Esophagus muscularis mucosa (tissue), 4 donors: ENCODE results near the genes ZNF519, ANKRD30B and ABHD3.

DNA sequence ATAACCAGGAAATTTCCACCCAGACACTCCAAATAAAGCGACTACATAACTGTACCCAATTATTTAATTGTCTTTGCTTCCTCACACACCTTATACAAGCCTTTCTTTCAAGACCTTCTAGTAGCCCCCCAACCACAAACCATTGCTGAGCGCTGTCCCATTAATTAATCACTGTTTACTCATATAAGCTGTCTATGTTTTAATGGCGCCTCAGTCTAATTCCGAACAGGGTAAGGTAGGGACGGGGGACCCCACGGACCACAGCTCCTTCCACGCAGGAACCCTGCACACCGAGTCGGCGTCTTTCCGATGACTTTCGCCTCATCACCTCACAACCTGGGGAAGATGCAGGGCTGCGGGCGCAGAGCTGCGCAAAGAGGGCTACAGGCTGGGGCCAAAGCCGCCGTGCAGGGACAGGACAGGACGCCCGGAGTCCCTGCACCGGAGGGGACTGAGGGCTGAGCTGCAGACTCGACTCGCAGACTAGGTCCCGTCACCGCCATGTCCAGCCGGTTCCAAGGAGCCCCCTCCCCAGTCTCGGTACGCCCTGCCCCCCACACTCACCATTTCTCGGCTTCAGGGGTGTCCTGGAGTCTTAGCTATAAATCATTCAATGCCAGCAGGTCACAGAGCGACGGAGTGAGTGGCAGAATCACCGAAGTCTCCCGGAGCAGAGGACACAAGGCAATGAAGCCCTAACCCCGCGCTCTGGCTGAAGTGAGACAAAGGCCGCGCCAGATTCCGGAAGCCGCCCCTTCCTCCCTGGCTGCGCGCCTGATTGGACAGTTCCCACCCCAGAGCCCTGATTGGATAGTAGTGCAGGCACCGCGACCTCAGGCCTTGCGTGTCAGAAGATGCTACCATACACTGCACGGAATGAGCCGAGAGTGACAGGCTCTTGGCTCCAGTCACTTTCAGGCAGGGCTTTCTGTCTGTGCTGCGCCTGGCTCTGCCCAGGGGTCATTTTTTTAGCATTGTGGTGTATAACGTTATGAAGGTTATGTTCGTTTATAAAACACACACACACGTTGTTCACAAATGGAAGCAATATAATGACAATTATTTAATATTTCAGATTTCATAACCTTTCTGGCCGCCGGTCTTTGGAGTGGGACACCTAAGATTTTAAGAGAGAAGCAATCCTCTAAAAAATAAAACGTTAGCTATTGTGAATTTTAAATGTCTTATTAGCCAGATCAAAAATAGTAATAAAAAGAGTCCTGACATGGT lies at the start of gene ZNF519:
Gene ZNF519 (minus strand): TSS at position 725 of the 1,230 bp plus-strand sequence.
- PRO-cap, result bidirectional peak, plus-strand start at position 863 of the sequence, minus-strand start at position 719 of the sequence
- RAMPAGE, long total RNA, 4 experiments, result start-site peak on the minus strand in 4 of 4 experiments, centred at positions 715 to 737 of the sequence, 43 to 94 reads per replicate

DNA sequence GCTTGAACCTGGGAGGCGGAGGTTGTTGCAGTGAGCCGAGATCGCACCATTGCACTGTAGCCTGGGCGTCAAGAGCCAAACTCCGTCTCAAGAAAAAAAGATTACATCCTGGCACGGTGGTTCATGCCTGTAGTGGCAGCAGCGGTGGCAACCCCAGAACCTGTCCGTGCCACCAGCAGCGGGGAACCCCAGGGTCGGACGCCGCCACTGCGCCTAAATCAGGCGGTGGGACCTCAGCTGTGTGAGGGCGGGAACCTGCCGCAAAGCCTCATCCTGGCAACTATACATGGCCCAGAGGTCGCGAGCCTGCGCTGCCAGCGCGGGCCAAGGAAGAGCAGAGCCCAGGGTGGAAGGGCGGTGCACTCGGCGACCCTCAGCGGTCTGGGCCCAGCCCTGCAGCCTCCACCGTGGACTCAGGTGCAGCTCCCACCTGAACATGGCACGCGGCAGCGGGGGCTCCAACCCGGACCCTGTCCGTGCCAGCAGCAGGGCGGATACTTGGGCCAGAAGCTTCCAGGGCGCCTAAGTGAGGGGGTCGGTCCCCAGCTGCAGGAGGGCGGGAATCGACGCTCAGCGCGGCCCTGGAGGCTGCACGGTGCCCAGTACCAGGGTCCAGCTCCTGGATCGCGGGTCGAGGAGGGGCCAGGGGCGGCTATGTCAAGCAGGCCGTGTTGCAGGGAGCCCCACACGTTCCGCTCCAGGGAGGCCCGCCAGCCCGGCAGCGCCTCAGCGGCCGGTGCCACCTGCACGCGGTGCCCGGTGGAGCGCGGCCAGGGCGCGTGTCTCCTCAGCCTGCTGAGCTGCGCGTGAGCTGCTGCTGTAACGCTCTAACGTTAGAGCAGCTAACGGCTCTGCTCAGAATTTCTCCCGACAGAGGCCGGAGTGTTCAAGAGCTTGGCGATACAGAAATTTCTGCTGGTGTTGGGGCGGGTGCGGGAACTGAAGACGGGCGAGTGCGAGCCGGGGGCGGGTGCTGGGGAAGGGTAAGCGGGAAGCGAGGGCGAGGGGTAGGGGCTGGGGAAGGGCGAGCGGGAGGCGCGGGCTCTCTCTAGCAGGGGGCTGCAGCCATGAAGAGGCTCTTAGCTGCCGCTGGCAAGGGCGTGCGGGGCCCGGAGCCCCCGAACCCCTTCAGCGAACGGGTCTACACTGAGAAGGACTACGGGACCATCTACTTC lies at the start of gene ANKRD30B:
Gene ANKRD30B (plus strand): TSS at position 820 of the 1,175 bp plus-strand sequence.
- PRO-cap, result no peak
- RAMPAGE, long total RNA, 4 experiments, result no peak in any of the 4 experiments

GRCh38 chr18:14921073-14921418 lies 173.1 kb downstream of the ANKRD30B start:
- PRO-cap, result no peak
- RAMPAGE, long total RNA, 4 experiments, result no peak in any of the 4 experiments

- PRO-cap, result no peak
- RAMPAGE, long total RNA, 4 experiments, result no peak in any of the 4 experiments
These were observed 449.6 kb downstream of the ANKRD30B start for GRCh38 chr18:15197436-15198060.

- PRO-cap, result no peak
- RAMPAGE, long total RNA, 4 experiments, result no peak in any of the 4 experiments
These were observed 129.1 kb downstream of the ROCK1 start for GRCh38 chr18:20982475-20982871.

GRCh38 chr18:21056753-21057429 lies 54.7 kb downstream of the ROCK1 start:
- PRO-cap, result no peak
- RAMPAGE, long total RNA, 4 experiments, result no peak in any of the 4 experiments

DNA sequence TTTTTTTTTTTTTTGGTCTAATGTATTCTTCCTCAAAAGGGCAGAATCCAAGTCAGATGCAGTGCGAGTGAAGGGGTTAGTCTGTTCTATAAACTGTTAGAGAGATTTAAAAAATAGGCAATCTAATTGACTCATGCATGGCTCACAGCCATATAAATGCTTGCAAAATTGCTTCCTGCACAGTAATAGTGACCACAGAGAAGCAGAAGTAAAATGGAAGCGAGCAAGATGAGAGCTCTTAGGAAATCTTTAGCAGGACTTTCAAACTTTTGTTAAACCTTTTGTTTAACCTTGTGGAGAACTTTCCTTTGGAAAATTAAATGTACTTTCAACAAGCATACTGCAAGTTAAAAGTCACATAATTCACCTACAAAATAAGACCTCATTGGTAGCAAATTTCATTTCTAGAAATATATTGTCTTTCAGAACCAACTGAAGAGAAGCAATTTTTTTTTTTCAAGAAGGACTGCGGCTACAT lies 52.4 kb upstream of the ROCK1 start:
- PRO-cap, result unidirectional peak, plus-strand start at position 205 of the sequence
- RAMPAGE, long total RNA, 4 experiments, result no peak in any of the 4 experiments

- PRO-cap, result no peak
- RAMPAGE, long total RNA, 4 experiments, result no peak in any of the 4 experiments
These were observed 82.0 kb downstream of the ESCO1 start for GRCh38 chr18:21518457-21518939.

DNA sequence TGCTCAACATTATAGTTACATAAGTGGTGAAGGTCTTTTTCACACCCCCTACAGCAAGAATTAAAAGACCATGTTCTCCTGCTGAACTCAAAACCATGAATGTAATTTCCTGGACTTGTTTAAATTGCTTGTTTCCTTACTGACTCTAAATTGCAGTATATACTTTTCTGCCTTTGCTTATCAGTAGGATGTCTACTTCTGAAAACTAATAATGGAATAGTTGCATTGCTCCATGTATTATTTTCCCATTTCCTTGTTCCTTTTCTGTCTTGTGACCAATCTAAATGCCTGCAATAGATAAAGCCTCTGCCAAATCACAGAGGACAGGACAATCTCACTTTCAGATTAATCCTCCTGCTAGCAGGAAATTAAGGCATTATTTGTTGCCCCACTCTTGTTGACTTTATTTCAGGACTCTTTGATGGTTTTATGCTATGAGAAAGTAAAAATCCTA lies 4.6 kb upstream of the ESCO1 start:
- PRO-cap, result no peak
- RAMPAGE, long total RNA, 4 experiments, result no peak in any of the 4 experiments

DNA sequence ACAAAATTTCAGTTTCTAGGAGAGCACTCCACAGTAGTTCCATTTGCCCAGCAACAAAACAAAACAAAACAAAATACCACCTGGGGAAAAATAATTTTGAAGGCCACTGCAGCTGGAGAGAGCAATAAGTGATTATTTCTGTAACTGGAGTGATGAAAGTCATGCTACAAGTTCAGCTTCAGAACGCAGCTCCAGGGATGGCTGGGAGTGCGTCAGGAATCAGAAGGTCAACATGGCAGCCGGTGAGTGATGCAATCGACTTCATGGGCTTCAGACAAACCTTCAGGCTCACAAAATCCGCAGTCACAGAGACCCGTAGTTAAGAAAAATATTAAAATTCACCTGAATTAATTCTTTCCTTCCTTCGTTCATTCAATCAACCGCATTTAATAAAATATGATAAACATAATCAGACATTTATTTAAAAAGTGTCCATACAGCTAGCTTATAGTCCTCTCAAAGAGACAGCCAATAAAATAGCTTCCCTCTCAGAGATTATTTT lies 40.9 kb downstream of the ABHD3 start:
- PRO-cap, result no peak
- RAMPAGE, long total RNA, 4 experiments, result no peak in any of the 4 experiments

DNA sequence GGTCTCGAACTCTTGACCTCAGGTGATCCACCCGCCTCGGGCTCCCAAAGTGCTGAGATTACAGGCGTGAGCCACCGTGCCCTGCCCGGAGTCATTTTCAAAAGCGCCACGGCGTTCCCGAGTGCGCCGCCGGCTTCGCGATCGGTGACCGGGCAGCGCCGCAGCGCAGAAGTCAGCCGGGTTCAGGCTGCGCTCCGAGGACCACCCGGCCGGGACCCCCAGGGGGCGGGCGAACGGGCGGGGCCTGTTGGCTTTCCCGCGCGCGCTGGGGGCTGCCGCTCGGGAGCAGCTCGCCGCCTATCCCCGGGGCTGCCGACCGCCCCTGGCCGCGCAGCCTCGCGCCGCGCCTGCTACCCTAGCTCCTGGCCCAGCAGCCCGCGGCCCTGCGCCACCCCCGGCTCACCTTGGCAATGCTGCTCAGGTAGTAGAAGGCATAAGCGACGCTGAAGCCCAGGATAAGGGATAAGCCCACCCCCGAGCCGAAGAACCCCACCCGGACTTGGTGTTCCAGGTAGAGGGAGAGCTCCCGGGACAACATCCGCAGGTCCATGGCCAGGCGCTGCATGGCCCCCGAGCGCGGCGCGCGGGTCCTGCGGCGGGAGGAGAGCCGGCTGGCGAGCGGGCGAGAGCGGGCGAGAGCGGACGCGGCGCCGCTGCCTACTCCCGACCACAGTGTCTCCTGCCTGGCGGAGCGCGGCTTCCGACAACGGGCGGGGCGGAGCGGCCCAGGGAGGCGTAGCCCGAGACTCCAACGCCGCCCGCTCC lies at the start of gene ABHD3:
Gene ABHD3 (minus strand): TSS at position 674 of the 765 bp plus-strand sequence.
- PRO-cap, result bidirectional peak, plus-strand start at position 434 of the sequence, minus-strand start at position 324 of the sequence; bidirectional peak, plus-strand start outside the sequence, minus-strand start at position 674 of the sequence
- RAMPAGE, long total RNA, 4 experiments, result no peak in any of the 4 experiments

DNA sequence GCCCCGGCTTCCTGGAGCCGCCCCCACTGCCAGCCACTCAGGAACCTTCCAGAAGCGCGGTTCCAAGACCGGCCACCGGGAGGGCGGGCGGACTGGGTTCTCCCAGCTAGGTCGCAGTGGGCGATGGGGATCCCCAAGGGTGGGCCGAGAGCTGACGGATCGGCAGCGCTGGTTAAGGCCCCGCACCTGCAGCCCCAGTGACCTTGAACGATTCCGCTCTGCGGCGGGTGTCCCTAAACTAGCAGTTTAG lies 217 bp upstream of the ABHD3 start:
- PRO-cap, result bidirectional peak, plus-strand start at position 51 of the sequence, minus-strand start outside the sequence
- RAMPAGE, long total RNA, 4 experiments, result start-site peak on the plus strand in 1 of 4 experiments, centred at position 63 of the sequence, 26 reads per replicate

DNA sequence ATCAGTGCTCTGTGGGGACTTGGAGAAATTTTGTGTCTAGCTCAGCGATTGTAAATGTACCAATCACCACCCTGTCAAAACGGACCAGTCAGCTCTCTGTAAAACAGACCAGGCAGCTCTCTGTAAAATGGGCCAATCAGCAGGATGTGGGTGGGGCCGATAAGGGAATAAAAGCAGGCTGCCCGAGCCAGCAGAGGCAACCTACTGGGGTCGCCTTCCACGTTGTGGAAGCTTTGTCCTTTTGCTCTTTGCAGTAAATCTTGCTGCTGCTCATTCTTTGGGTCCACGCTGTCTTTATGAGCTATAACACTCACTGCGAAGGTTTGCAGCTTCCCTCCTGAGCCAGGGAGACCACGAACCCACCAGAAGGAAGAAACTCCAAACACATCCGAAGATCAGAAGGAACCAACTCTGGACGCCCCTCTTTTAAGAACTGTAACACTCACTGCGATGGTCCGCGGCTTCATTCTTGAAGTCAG lies 2.7 kb upstream of the ABHD3 start:
- PRO-cap, result no peak
- RAMPAGE, long total RNA, 4 experiments, result no peak in any of the 4 experiments

DNA sequence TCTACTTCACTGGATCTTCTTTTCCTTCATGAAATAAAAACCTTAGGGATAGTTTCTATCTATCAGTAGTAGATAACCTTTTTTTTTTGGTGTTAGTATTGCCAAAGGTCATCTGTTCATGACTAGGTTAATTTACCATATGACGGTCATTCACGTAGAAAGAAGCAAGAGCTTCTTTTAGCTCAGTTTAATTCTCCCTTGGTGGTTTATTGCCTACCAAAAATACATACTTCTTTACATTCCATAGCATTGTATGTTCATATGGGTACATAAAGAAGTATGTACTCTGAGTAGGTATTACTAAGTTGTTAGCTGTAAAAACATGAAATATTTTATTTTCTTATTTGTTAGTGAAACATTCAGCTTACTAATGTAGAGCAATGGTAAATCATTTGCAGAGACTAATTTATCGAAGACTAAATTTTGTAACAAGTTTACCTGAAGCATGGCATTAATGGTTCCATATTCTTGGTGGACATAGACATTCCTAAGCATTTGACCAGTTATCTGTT lies 88.3 kb downstream of the MIB1 start:
- PRO-cap, result no peak
- RAMPAGE, long total RNA, 4 experiments, result no peak in any of the 4 experiments

- PRO-cap, result no peak
- RAMPAGE, long total RNA, 4 experiments, result no peak in any of the 4 experiments
These were observed 127.3 kb downstream of the MIB1 start for GRCh38 chr18:21867567-21868666.

DNA sequence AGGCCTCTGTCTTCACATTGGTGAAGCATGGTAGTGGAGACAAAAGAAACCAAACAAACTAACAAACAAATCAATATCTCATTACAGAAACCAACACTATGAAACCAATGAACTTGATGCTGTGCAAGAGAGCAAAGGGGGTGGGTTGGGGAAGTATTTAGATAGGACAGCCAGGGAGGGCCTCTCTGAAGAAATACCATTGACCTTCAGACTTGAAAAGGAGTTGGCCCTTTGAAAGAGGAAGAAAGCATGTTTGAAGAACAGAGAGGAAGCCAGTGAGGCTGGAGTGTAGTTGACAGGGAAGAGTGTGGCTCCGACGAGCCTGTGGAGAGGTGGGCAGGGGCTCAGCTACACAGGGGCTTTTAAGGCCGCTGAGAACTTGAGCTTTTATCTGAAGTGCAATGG lies 151.0 kb upstream of the GATA6 start:
- PRO-cap, result no peak
- RAMPAGE, long total RNA, 4 experiments, result no peak in any of the 4 experiments

DNA sequence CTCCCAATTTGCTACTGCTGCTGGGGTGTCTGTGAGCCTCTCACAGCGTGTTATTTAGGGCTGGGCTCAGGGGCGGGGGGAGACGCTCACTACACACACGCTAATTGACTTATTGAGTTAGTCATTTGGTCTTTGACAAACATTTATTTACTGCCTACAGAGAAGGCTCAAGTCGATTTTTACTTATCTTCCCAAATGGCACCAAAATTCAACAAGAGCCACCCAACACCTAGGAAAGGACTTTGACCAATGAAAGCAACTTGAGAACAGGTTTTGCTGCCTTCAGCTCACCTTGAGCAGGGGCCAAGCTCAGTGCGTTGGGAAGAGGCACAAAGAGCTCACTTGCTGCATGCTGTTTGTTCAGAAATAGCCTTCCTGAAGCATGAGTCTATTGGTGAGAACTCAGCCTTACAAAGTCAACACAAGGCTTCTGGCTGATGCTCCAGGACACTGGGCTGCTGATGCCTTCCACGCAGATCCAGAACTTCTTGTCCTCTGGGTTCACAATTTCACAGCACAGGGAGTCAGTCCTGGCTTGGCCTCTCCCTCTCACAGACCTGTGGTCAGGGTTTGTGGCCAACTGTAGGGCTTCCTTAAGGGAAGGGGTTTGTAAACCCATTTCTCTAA lies 125.0 kb upstream of the GATA6 start:
- PRO-cap, result no peak
- RAMPAGE, long total RNA, 4 experiments, result no peak in any of the 4 experiments

GRCh38 chr18:22110415-22110930 lies 58.9 kb upstream of the GATA6 start:
- PRO-cap, result no peak
- RAMPAGE, long total RNA, 4 experiments, result no peak in any of the 4 experiments

DNA sequence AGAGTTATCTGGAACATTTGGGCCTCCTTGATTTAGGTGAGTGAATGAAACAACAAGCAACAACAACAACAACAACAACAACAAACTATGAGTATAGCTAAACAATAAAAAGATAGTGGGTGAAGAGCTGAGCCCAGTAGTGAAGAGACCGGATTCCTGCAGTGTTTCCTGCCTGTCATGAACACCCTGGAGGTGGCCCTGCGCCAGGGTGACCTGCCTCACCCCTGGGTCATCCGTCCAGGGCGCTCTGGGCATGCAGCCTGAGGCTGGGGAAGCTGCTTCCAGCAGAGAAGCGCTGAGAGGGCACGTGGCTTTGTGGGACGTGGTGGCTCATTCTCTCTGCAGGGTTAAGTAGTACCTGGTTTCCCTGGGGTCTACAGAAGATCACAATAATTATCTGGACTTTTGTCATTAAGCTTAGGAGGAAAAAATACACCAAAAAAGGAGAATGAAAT lies 56.0 kb upstream of the GATA6 start:
- PRO-cap, result no peak
- RAMPAGE, long total RNA, 4 experiments, result no peak in any of the 4 experiments

DNA sequence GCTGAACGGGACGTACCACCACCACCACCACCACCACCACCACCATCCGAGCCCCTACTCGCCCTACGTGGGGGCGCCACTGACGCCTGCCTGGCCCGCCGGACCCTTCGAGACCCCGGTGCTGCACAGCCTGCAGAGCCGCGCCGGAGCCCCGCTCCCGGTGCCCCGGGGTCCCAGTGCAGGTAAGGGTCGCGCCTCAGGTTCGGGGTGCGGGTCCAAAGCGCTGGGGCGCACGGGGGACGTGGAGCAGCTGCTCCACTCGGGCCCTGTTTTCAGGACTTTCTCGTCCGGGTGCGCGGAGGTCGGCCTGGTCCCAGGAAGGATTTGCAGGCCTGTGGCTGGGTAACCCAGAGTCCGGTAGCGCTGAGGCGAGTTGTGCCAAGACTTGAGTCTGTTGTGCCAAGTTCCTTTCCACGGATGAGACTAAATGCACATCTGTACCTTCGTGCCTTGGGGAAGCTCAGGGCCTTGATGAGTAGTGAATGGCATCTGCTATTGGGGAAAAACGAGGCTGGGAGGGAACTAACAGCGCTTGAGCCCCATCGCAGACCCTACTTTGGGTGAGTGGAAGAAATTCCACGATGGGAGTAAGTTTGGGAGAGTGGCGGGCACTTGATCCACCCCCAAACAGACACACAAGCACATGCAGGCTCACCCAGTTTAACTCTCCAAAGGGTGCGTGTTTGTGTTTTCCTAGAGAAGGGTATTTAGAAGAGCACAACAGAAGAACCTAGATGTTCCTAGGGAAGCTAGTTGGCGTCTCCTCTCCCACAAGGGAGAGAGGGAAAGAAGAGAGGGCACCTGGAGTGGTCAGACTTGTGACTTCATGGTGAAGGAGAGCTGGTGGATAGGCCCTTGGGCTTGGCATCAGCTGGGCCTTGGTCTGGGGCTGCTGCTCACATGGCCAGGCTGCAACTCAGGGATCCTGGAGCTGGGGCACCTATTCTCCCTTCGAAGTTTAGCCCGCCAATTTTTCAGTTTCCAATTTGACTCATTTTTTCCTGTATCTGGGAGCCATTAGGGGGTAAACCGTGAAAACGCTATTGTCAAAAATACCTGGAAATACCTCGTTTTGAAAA lies 3.0 kb downstream of the GATA6 start:
- PRO-cap, result no peak
- RAMPAGE, long total RNA, 4 experiments, result no peak in any of the 4 experiments